Gastroesophageal sphincter (tissue), 4 donors: ENCODE results near the genes CNTN2, TMEM81, TMCC2 and LEMD1.

- PRO-cap, result no peak
- RAMPAGE, long total RNA, 4 experiments, result no peak in any of the 4 experiments
Measured at GRCh38 chr1:204923848-204925013, 95.8 kb downstream of the NFASC start.

DNA sequence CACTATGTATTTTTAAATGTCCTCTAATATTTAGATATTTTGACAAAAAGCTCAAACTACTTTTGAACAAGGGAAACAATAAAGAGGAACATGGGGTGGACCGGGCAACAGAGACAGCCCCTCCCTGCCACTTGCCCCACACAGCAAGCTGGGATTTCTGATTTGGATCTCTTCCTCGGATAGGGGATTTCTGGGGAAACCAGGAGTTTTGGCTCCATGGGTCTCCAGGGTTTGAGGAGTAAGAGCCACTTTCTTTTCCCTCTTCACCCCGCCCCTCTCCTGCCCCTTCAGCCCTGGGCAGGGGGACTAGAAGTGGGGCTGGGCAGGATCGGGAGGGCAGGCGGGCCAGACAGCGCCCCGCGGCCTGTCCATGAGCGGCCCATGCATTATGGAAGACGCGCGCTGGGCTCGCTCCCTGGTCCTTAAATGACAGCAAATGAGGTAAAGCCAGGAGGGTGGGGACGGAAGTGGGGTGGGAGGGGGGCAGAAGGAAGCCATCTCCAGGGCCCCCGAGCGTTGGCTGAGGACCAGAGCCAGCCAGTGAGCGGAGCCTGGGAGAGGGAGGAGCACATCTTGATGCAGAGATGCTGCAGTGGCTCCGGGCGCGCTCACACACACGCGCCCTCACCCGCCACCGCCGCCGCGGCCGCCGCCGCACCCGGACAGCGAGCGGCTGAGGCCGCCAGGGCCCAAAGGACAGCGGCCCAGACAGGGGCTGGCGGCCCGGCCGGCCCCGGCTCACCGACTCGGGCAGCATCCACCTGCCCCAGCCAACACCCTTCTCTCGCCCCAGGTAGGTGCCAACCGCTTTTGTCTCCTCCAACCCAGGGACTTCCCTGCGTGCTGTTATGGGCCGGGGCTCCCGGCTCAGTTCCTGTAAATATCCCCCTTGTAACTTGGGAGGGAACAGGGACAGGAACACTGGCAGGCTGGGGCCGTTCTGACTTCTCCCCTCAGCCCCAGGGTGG is at the start of gene CNTN2:
TSS of gene CNTN2 (plus strand) at position 611 of the 968 bp plus-strand sequence.
- PRO-cap, result bidirectional peak, plus-strand start at position 584 of the sequence, minus-strand start at position 428 of the sequence
- RAMPAGE, long total RNA, 4 experiments, result no peak in any of the 4 experiments

GRCh38 chr1:205084224-205084800 is at the start of gene TMEM81:
TSS of gene TMEM81 (minus strand) at chr1:205084460.
- PRO-cap, result no peak
- RAMPAGE, long total RNA, 4 experiments, result no peak in any of the 4 experiments

GRCh38 chr1:205227456-205228427 is at the start of gene TMCC2:
TSS of gene TMCC2 (plus strand) at chr1:205227946.
- PRO-cap, result bidirectional peak, plus-strand start at chr1:205227965, minus-strand start at chr1:205227796
- RAMPAGE, long total RNA, 4 experiments, result no peak in any of the 4 experiments

- PRO-cap, result no peak
- RAMPAGE, long total RNA, 4 experiments, result no peak in any of the 4 experiments
Measured at GRCh38 chr1:205271226-205271474, 43.4 kb downstream of the TMCC2 start.

DNA sequence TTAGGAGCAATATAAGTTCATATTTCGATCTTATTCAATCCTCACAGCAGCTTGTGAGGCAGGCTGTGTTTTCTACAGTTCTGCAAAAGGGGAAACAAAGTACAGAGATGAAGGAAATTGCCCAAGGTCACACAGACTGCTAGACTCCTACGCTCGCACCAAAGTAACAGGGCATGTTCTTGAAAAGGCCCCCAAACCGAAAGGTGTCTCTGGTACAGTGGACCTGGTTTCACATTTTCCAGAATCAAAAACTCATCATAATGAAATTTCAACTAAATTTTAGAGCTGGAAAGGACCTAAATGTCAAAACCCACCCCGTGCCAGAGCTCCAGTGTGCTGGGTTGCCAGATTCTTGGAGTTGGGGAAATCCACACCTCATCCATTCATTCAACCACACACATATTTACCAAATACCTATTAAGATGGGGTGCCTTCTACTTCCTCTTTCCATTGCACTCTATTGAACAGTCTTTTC is 922 bp downstream of the NUAK2 start:
- PRO-cap, result no peak
- RAMPAGE, long total RNA, 4 experiments, result no peak in any of the 4 experiments

DNA sequence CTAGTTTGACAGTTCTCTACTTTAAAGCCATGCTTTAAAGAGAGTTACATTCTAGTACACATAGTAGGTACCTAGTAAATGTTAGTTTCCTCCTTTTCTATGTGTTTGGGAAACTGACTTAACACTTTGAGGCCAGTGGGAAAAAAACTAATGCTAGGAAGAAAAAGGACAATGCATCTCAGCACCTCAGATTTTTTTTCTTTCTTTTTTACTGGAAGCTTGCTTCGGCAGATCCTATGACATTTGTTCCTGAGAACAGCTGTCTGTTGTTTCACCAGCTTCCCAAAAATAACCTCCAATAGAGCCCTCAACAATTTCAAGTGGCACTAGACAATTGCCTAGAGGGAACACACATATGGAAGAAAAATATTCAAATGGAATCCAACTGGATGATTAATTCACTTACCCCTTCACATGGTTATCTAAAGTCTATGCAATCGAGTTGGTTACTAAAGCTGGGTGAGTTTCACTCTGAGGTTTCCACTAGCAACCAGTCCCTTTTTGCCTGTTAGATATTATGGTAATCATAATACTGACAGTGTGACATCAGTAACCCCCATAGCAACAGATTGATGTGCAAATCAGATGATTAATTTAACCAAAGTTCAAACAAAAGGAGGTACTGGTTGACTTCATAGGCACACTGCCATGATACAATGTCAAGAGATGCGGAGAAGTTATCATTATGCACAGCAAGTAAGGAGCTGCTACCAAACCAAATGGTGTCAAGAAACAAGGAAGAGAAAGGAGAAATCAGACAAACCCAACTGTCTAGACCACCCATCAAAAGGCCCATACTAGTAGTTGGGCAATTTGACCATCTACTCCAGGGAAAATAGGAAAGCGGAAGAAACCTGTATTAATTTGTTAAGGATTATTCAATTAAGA is at the start of gene LEMD1:
TSS of gene LEMD1 (minus strand) at position 473 of the 888 bp plus-strand sequence.
- PRO-cap, result no peak
- RAMPAGE, long total RNA, 4 experiments, result no peak in any of the 4 experiments

DNA sequence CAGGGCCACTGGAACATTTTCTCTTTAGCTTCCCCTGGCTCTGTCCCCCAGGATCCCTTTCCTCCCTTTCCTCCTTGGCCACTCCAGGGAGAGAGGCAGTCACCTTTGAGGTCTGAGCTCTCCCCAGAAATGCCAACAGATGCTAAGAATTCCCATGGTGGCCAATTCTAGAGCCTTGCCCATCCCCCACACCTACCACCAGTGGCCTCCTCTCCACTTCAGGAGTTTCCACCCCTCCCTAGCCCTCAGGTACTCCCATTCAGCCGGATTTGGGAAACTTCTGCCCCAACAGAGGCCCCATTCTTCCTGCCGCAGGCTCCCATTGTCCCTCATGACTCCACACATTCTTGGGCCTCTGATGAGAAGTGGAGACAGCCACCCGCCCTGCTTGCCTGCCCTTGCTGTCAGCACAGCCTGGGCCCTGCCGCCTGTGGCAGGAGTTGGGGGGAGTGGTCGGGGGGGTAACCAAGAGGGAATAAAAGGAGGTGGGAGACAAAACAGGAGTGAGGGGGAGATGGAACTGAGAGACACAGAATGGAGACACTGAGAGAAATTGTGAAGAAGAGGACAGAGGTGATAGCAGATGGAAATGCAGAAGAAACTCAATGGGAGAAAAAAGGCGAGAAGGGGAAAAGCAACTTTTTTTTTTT is 4.6 kb downstream of the BLACAT1 start:
- PRO-cap, result no peak
- RAMPAGE, long total RNA, 4 experiments, result no peak in any of the 4 experiments

- PRO-cap, result no peak
- RAMPAGE, long total RNA, 4 experiments, result no peak in any of the 4 experiments
Measured at GRCh38 chr1:205456733-205457947, 1.3 kb upstream of the BLACAT1 start.

DNA sequence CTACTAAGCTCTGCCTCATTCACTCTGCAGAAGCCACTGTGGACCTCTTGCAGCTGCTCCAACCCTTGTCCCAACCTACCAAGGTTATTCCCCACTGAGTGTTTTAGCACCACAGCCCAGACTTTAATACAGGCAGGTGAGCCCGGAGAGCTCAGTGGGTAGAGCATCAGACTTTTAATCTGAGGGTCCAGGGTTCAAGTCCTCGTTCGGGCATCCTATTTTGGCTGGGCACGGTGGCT is 18.1 kb upstream of the BLACAT1 start:
- PRO-cap, result no peak
- RAMPAGE, long total RNA, 4 experiments, result no peak in any of the 4 experiments

- PRO-cap, result no peak
- RAMPAGE, long total RNA, 4 experiments, result no peak in any of the 4 experiments
Measured at GRCh38 chr1:205565689-205566318, 3.0 kb upstream of the MFSD4A start.

DNA sequence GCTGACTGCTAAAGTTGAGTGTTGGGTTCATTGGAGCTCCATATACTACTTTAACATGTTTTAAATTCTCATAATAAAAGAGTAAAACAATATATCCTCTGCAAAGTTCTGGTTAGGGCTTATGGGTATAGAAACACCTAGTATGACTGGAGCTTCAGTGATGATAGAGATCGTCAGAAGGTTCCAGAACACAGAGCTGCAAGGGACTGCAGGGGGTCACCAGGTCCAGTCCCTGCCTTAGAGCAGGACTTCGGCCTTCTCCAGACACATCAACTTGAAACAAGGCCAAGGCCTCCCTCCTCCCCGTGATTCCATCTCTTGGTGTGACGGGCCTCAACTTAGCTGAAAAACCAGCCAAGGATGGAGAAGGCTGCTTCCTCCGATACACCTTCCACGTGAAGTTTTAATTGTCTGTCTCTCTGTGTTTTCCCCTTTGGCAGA is 29.9 kb downstream of the MFSD4A start:
- PRO-cap, result no peak
- RAMPAGE, long total RNA, 4 experiments, result no peak in any of the 4 experiments

- PRO-cap, result no peak
- RAMPAGE, long total RNA, 4 experiments, result no peak in any of the 4 experiments
Measured at GRCh38 chr1:205629771-205630032, 2.1 kb downstream of the ELK4 start.

DNA sequence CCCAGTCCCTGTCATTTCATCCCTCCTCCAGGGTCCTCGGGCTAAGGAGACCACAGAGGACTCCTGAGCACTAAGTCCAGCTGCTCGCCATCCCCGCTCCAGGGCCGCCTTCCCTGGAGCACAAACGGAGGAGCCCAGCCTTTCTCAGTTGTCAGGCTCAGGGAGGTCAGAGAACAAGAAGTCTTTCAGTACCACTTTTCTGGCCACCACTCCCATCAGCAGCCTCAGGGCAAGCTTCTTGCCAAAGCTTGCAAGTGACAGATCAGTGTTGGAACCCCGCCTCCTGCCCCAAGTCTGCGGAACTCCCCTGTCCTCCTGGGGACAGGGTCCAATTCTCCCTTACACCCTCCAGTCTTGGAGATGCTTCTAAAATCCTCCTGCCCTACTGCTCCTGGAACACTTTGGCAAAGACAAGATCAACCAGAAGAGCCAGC is 12.1 kb downstream of the SLC45A3 start:
- PRO-cap, result no peak
- RAMPAGE, long total RNA, 4 experiments, result no peak in any of the 4 experiments

GRCh38 chr1:205675786-205676417 is 4.4 kb downstream of the SLC45A3 start:
- PRO-cap, result no peak
- RAMPAGE, long total RNA, 4 experiments, result no peak in any of the 4 experiments

DNA sequence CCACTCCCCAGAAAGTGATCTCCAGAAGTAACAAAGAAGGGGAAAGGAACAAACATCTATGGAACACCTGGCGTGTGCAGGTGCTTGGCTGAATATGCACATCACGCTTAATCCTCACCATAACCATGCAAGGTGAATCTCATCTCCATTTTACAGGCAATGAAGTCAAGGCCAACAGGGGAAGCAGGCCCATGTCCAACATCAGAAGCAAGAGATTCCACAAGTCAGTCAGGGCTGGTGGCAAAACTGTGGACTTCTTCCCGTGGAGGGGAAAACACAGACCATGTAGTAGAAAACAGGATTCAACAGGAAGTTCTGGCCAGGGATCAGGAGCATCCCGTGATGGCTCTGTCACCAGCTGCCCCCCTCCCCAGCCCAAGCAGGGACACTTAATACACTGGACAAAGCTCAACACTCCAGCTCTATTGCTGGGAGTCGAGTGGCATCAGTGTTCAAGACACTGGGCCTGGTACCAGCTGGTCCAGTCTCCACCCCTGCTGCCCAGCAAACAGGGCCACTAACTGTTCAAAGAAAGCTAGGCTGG is 3.8 kb downstream of the SLC45A3 start:
- PRO-cap, result no peak
- RAMPAGE, long total RNA, 4 experiments, result no peak in any of the 4 experiments

GRCh38 chr1:205748061-205748391 is 2.0 kb downstream of the NUCKS1 start:
- PRO-cap, result no peak
- RAMPAGE, long total RNA, 4 experiments, result no peak in any of the 4 experiments

DNA sequence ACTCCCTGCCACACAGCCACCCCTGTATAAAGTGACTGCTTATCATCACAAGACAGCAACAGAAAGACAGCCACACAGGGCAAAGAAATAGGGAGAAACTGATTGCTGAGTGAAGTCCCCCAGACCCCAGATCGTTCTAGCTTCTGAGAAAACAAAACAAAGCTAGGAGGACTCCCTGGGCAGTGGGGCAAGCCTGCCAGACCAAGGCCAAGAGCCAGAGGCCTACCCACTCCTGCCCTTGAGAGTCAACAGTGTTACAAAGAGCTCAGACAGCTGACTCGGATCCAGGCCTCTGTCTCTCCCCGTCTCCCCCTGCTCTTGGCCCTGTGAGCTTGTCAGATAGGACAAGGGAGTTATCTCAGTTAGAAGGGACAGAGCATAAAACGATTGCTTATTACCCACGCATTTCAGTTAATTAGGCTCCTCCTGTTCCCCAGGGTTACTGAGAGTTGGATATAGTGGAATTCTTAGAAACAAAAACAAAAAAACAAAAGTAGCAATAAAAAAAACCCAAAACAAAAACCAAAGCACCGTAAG is 1.4 kb downstream of the SLC41A1 start:
- PRO-cap, result no peak
- RAMPAGE, long total RNA, 4 experiments, result no peak in any of the 4 experiments

DNA sequence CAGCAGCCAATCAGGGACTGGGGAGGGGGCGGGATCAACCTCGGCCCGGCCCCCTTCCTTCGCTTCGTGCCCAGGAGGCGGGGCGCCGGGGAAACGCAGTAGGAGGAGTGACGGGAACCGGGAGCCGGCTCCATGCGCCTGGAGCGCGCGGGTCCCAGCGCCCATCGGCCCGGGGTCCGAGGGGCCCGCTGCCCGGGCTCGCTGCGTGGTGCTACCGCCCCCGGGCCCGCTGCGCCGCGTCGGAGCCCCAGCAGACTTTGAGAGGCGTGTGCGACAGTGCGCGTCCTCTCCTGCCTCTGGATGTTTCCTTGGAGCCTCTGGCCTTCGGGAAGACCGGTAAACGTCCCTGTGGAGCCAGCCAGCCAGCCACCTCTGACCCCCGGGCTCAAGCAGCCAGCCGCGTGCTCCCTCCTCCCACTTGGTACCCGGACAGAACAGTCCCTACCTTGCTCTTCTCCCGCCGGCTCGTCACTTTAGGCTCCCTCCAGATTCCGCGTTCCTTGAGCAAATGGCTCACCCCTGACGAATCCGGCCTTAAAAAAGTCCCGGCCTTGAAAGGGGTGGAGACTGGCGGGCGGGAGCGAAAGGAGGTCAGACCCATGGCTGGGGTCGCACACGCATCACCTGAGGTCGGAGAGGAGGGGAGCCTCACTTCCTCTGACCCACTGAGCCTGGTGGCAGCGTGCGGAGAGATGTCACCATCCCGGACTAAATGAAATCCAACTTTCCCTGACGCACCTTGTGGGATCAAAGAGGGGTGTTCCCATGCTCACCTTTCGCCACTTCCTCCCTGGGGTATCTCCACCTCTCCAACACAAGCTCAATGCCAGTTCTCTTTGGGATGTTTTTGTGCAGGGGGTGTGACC is 485 bp upstream of the SLC41A1 start:
- PRO-cap, result bidirectional peak, plus-strand start at position 101 of the sequence, minus-strand start outside the sequence; bidirectional peak, plus-strand start at position 276 of the sequence, minus-strand start at position 310 of the sequence; bidirectional peak, plus-strand start at position 563 of the sequence, minus-strand start at position 475 of the sequence; unidirectional peak, minus-strand start at position 714 of the sequence
- RAMPAGE, long total RNA, 4 experiments, result no peak in any of the 4 experiments

- PRO-cap, result no peak
- RAMPAGE, long total RNA, 4 experiments, result no peak in any of the 4 experiments
Measured at GRCh38 chr1:205826559-205826832, 13.5 kb upstream of the SLC41A1 start.